Omental fat pad (tissue), 4 donors: ENCODE data around the gene C6orf226.

DNA sequence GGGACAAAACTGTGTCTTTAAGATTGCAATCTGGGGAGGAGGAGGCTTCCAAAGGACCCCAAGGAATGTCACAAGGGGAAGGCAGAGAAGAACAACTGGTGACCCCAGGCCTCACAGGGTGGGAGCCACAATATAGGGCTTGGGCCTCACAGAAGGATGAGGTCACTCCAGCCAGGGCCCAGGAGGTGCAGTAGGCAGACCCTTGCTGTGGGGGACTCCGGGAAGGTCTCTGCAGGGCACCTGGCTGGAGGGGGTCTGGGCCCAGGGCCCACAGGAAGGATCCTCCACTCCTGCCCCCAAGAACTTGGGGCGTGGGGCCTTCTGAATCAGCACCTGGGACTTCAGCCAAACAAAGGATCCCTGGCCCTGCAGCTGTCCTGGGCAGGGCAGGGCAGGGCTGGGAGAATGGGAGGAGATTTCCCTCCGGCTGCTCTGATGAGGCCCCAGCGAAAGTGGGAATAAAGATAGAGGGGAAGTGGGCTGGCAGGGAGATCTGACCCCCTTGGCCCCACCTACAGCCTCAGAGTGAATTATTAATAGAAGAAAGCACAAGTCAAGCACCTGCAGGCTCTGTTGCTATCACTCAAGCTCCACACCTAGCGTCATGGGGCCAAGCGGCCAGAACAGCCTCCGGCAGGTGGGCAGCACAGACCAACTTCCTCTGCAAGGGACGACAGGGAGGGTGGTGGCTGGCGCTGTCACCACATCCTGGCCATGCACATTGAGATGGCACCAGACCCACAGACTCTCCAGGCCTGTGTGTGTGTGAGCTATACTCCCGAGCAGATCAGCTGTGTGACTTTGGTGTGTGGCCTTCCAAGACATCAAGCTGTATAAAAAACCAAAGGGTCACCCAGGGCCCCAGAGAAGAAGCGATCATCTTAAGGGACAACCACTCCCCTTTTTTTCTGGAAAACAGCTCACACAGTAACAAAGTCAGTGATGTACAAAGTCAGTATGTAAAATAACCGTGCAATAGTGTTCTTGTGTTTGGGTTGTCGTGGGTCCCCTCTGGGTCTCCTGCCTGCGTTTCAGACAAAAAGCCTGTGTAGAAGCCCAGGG, 61.7 kb upstream of the MRPS10 start:
- PRO-cap = no peak
- RAMPAGE, long total RNA, 4 experiments = no peak in any of the 4 experiments

DNA sequence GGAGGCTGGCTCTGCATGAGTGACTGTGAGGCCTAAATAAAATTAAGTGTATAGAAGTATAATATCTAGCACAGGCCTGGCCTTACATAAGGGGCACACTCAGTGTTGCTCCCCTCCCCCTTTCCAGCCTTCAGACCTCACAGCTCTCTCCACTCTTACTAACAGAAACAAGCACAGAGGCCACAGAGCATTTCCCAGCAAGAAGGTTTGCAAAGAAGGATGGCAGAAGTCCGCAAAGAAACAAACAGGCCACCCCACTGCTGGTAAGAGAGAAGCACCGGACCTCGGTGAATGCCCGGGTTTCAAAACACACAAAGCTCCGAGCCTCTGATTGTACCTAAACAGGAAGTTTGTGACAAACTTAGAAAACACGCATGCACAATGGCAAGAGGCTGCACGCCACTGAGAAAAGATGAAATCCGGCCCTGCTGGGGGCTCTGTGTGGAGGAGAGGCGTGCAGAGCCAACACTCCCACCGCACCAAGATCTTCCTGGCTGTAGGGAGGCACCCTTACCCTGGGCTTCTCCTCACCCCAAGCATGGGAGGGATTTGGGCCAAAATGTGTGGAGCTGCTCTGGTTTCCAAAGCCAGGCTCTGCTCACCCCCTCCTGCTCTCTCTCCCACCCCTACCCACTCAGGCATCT, 84.5 kb downstream of the TRERF1 start:
- PRO-cap = no peak
- RAMPAGE, long total RNA, 4 experiments = no peak in any of the 4 experiments

- PRO-cap = no peak
- RAMPAGE, long total RNA, 4 experiments = no peak in any of the 4 experiments
These were observed 9.9 kb downstream of the UBR2 start for GRCh38 chr6:42573533-42574340.

DNA sequence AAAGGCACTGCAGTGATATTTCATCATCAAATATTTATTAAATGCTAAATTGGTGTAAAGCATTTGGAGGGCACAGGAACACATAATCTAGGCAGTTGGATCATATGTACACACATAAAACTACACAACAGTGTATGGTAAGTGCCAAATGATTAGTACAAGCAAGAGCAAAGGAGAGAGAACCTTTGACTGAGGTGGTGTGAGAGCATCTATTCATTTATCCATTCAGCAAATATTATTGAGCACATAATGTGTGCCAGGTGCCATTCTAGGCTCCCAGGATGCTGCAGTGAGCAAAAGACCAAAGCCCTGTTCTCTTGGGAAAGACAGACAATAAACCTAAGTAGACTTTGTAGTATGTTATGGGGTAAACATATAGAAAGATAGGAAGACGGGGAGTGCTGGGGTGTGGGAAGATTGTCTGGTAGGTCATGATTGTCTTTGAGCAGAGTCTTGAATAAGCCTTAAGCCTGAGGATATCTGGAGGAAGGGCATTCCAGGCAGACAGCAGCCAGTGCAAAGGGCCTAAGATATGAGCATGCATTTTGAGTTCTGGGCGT, 14.1 kb downstream of the BICRAL start:
- PRO-cap = no peak
- RAMPAGE, long total RNA, 4 experiments = no peak in any of the 4 experiments

- PRO-cap = no peak
- RAMPAGE, long total RNA, 4 experiments = no peak in any of the 4 experiments
These were observed 22.9 kb downstream of the BICRAL start for GRCh38 chr6:42804723-42805135.

DNA sequence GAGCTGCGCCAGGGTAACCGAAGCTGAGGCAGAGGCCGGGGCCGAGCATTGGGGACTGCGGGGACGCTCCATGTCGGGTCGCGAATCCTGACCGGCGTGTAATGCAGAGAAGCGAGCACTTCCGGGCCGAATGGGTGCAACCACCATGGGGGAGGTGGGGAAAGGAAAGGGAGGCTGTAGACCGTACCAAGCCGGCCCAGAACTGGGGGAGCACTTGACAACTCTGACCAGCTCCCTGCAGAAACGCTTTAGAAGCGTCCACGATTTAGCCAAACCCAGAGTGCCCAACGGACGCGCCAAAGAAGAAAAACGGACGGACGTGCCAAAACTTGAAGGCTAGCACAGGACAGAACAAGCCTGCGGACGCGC, at the start of gene C6orf226:
Gene C6orf226, minus strand, starts transcription at position 105 of the 369 bp plus-strand sequence.
- PRO-cap = unidirectional peak, minus-strand start at position 103 of the sequence
- RAMPAGE, long total RNA, 4 experiments = start-site peak on the minus strand in 2 of 4 experiments, centred at positions 94 to 121 of the sequence, 31 to 37 reads per replicate

GRCh38 chr6:42938575-42939138, 9.4 kb downstream of the CNPY3 start:
- PRO-cap = no peak
- RAMPAGE, long total RNA, 4 experiments = no peak in any of the 4 experiments

DNA sequence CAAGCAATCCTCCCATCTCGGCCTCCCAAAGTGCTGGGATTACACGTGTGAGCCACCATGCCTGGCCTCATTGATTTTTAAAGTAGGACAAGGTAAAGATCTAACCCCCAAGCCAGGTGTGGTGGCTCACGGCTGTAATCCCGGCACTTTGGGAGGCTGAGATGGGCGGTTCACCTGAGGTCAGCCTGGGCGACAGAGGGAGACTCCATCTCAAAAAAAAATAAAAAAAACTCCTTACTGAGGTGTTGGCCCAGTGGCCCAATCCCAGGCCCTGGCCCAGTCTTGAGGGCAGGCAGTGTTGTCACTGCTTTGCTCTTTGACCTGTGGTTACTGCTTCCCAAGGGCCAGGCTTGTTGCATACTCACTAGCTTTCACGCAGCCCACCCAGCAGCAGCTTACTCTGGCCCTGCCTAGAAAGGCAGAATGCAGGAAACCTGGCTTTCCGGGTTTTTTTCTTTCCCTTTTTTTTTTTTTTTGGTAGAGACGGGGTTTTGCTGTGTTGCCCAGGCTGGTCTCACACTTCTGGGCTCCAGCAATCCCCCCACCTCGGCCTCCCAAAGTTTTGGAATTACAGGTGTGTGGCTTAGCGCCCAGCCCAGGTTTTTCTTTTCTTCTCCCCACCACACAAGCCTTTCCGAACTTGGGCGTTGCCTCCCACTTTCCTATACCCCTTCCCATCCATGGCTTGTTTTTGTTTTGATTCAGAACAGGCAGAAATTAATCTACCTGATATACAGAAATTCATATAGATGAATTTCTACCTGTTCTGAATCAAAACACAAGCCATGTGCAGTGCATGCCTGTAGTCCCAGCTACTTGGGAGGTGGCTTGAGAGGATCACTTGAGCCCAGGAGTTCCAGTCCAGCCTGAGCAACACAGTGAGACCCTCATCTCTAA, 13.3 kb downstream of the CNPY3 start:
- PRO-cap = no peak
- RAMPAGE, long total RNA, 4 experiments = no peak in any of the 4 experiments

GRCh38 chr6:43059112-43059315, 220 bp downstream of the MRPL2 start:
- PRO-cap = no peak
- RAMPAGE, long total RNA, 4 experiments = no peak in any of the 4 experiments

DNA sequence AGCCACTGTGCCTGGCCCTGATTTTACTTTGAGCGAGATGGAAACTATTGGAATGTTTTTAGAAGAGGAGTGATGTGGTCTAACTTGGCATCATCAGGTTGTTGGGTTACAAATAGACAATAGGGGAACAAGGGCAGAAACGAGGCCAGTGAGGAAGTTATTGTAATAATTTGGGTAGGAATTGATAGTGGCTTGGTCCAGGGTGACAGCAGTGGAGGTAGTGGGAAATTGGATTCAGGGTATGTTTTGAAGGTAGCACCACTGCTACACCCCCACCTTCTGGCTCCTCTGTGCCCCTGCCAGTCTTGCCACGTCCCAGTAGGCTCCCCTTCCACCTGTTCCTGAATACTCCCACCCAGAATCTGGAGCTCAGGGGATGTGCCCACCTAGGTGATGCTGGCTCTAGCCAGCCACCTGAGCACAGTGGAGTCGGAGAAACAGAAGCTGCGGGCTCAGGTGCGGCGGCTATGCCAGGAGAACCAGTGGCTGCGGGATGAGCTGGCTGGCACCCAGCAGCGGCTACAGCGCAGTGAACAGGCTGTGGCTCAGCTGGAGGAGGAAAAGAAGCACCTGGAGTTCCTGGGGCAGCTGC, 3.2 kb downstream of the KLC4 start:
- PRO-cap = no peak
- RAMPAGE, long total RNA, 4 experiments = start-site peak on the plus strand in 1 of 4 experiments, centred at position 416 of the sequence, 13 reads per replicate

DNA sequence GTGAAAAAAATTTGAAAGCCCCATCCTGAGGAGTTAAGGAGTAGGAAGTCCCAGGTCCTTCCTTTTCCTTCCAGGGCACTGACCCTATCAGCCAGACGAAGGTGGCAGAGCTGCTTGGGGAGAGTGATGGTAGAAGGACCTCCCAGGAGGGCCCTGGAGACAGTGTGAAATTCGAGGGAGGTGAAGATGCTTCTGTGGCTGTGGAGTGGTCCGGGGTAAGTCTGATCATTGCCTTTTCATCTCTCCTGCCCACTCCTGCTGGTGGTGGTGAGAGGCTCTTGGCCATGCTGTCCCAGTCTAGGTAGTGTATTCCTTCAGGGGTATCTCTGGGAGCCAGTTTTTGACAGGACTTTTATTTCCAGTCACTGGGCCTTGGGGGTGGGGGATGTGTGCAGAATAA, 3.4 kb upstream of the PTK7 start:
- PRO-cap = no peak
- RAMPAGE, long total RNA, 4 experiments = no peak in any of the 4 experiments

DNA sequence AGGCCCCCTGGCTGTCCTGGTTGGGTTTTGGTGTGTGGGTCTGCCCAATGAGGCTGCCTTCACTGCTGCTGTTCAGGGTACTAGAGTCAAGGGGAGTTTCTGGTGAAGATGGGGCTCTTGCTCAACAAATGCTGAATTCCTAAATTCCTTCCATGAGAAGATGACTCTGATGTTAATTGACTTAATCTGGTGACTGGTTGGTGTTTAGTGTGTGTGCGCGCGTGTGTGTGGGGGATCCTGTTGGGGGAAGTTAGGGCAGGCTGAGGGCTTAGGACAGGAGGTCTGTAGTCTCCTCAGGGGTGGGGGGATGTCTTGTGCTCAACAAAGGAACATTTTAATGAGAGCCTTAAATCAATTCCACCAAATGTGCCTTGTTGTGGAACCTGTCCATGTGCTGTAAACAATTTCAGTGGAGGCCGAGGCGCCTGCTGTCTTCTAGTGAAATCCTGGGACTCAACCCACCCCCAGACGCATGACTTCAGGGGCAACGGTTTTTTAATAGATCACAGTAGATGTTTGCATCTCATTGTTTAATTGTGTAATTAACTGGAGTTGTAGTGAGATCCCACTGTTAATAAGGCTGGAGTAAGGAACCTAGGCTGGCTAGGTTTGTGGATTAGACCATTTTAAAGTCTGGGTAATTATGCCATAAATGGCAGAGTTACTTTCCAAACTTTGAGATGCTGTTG, 2.1 kb downstream of the PTK7 start:
- PRO-cap = no peak
- RAMPAGE, long total RNA, 4 experiments = no peak in any of the 4 experiments

GRCh38 chr6:43144065-43144656, 26.9 kb upstream of the SRF start:
- PRO-cap = no peak
- RAMPAGE, long total RNA, 4 experiments = no peak in any of the 4 experiments

DNA sequence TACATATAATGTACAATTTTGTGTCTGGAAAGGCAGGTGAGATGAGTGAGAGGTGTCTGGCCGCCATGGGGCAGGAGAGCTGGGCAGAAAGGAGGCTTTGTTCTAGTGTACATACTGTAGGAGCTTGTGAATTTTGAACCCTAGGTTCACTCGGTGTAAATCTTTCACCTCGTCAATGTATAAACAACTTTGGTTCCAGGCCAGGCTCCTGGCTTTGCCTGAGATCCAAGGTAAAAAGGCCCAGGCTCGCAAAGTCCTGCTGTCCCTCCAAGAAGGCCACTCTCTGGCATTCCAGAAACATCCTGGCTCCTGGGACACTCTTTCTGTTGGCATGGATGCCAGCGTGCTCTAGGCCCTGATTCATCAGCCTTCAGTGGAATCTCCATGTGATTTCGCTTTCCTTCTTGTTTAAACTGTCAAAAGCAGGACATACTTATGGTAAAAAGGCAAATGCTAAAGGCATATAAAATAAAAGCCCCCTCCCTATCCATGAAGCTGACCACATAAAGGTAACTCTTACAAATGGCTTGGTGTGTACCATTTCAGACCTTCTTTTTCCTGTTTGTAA, 7.1 kb upstream of the SLC22A7 start:
- PRO-cap = no peak
- RAMPAGE, long total RNA, 4 experiments = no peak in any of the 4 experiments

GRCh38 chr6:43435542-43436561, 8.5 kb downstream of the ABCC10 start:
- PRO-cap = no peak
- RAMPAGE, long total RNA, 4 experiments = no peak in any of the 4 experiments

- PRO-cap = no peak
- RAMPAGE, long total RNA, 4 experiments = no peak in any of the 4 experiments
These were observed 10.9 kb downstream of the LRRC73 start for GRCh38 chr6:43499268-43499715.

GRCh38 chr6:43511648-43512249, 1.6 kb upstream of the LRRC73 start:
- PRO-cap = no peak
- RAMPAGE, long total RNA, 4 experiments = no peak in any of the 4 experiments

DNA sequence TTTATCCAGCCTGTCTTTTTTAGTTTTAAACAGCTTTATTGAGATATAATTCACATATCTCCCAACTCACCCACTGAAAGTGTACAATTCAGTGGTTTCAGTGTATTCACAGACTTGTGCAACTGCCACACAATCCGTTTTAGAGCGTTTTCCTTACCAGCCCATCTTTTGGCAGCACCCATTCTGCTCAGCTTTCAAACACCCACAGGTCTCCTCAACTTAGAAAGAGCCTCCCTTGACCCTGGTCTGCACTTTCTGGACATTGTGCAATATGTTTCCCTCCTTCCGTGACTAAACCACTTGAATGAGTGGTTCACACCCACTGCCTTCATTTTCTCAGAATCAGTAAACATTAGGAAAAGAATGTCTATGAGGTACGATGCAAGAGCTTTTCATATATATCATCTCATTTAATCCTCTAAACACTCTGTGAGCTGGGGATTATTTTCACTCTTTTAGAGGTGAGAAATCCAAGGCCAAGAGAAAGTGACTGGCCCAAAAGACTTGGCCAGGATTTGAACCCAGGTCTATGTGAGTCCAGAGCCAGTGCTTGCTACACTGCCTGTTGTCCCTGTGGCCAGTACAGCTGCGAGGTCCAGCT, 21.7 kb upstream of the MRPS18A start:
- PRO-cap = no peak
- RAMPAGE, long total RNA, 4 experiments = no peak in any of the 4 experiments

GRCh38 chr6:43742983-43743610, 26.9 kb upstream of the VEGFA start:
- PRO-cap = no peak
- RAMPAGE, long total RNA, 4 experiments = start-site peak on the minus strand in 2 of 4 experiments, at chr6:43743225-43743301 at its widest, 8 to 11 reads per replicate

DNA sequence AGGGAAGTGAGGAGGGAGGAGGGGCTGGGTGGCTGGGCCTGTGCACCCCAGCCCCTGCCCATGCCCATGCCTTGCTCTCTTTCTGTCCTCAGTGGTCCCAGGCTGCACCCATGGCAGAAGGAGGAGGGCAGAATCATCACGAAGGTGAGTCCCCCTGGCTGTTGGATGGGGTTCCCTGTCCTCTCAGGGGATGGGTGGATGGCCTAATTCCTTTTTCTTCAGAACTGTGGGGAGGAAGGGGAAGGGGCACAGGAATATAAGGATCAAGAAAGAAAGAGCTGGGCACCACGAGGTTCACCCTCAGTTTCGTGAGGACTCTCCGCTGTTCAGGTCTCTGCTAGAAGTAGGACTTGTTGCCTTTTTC, 4.2 kb downstream of the VEGFA start:
- PRO-cap = no peak
- RAMPAGE, long total RNA, 4 experiments = no peak in any of the 4 experiments